Measurements from ENCODE around the gene MRGPRE.

GRCh38 chr11:2699567-2700561 lies 185.7 kb downstream of the CDKN1C start:
- CAGE, long polyA plus RNA = no peak
- RRBS = 32% methylated on average over 40 of the region's 111 CpGs

GRCh38 chr11:2724887-2725412 lies 160.6 kb downstream of the CDKN1C start:
- CAGE, long polyA plus RNA = no peak
- RRBS = no CpG with 5 or more reads among the region's 16 CpGs

DNA sequence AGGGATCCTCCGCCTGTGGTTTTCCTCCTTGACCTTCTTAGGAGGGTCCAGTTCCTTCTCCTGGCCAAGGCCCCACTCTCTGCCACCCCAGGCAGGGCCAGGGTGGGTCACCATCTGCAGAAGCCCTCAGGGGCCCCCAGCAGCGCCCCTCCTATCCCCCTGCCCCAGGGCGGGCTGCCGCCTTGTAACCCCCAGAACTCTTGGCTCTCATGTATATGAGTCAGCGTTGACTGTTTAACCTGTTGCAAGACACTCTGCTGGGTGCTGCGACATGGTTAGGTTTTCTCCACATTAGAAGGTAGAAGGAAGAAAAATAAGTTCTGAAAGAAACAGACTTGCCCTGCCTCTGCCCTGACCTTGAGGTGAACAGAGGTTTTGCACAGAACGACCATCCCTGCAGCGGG lies 143.8 kb downstream of the CDKN1C start:
- CAGE, long polyA plus RNA = no peak
- RRBS = no CpG with 5 or more reads among the region's 8 CpGs

GRCh38 chr11:2752844-2753239 lies 132.7 kb downstream of the CDKN1C start:
- CAGE, long polyA plus RNA = no peak
- RRBS = no CpG with 5 or more reads among the region's 12 CpGs

DNA sequence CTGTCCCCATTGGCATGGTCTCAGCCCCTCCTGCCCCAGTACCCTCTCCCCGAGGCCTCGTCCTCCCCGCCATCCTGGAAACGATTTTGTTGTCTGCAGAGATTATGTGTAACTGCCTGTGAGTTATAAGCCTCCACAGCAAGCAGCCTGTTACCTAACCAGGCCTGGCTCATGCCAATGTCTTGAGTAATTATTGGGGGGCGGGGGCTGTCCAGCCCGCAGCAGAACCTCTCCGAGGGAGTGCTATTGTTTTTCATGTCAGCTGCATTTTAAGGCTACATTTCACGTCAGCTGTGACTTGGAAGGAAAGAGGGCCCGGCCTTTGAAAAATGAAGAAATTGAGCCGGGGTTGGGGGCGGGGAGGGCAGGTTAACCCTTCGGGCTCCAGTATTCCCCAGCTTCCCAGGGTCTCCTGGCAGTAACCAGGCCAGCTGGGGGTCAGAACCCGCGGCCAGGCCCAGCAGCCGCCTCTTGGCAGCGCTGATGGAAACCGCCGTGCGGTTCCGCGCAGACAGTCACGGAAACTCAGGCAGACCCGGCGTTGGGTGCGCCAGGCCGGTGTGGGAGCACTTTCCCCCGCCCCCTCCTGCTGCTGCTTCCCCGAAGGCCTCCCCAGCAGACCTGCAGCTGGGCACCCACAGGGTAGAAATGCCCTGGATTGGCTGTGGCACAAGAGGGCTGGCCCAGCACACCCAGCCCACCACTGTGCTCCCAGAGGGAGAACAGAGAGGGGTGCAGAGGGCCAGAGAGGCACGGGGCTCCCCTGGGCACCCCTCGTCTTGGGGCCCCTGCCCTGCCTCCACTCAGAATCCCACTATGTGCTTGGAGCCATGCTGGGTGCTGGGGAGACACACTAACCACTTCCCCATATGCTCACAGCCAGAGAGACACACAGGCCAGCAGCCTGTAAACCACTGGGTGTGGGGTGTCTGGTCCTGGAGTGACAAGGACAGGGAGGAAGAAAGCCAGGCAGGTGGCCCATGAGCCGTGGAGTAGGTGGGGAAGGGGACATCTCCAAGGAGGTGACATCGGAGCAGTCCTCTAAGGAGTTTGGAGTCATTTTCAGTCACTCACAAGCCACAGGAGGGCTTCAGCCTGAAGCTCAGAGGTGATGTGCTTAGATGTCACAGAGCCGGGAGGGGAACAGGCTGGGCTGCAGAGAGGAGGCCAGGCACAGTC lies 59.2 kb downstream of the CDKN1C start:
- CAGE, long polyA plus RNA = no peak
- RRBS = no CpG with 5 or more reads among the region's 33 CpGs

DNA sequence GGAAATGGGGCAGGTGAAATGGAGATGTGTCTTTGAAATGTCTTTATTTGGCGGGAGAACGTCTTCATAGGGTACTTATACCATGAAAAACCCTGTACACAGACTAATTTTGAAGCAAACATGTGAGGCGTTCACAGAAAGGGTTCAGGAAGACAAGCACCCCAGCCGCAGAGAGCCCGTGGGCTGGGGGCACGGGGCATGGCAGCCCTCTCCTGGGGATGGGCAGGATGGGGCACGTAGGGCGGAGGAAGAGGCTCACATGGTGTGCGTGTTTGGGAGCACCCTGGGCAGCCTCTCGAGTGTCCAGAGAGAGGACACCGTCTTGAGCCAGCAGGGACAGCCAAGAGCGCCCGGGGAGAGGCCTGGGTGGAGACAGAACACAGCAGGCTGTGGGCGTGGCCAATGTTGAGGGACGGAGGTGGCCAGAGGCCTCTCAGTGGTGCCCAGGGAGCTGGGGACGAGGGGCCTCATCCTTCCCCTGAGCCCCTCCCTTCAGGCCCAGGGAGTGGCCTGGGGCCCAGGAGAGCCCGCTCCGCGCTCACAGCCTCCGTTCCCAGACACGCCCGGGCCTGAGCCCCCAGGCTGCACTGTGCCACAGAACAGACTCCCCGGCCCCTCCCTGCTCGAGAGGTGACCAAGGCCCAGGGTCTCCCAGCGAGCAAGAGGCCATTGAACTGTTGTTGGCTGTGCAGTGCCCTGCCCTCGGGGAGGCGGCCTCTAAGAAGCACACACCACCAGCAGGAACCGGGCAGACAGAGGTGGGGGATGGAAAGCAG lies 48.5 kb downstream of the CDKN1C start:
- CAGE, long polyA plus RNA = no peak
- RRBS = 7% methylated on average over 2 of the region's 28 CpGs

GRCh38 chr11:2848040-2848795 lies 37.4 kb downstream of the CDKN1C start:
- CAGE, long polyA plus RNA = no peak
- RRBS = no CpG with 5 or more reads among the region's 12 CpGs

GRCh38 chr11:2891783-2893230 lies 6.7 kb upstream of the CDKN1C start:
- CAGE, long polyA plus RNA = no peak
- RRBS = 7% methylated on average over 6 of the region's 46 CpGs

GRCh38 chr11:2923778-2924147 lies 5.5 kb downstream of the PHLDA2 start:
- CAGE, long polyA plus RNA = no peak
- RRBS = no CpG with 5 or more reads among the region's 7 CpGs

DNA sequence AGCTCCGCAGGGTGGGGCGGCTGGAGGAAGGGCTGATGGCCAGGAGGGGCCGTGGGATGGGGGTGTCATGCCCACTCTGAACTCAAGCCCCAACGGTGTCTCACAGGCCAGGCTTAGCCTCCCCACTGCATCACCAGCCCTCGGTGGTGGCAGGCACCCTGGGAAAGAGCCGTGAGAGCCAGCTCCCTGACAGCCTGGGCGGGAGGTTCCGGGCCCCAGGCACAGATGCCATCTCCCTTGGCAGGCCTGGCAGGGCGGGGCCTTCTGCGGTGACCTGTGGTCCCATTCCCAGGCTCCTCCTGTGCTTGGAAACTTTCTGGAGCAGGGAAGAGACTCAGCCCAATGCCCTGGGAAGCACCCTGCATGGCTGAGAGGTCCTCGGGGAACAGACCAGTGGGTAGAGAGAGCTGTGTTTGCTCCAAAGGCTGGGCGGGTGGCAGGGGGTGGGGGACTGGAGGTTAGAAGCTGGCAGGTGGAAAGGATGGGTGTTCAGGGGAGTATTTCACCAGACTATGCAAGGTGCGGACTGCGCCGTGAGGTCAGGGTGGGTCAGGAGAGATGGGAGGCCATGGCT lies 4.8 kb downstream of the PHLDA2 start:
- CAGE, long polyA plus RNA = no peak
- RRBS = no CpG with 5 or more reads among the region's 15 CpGs

DNA sequence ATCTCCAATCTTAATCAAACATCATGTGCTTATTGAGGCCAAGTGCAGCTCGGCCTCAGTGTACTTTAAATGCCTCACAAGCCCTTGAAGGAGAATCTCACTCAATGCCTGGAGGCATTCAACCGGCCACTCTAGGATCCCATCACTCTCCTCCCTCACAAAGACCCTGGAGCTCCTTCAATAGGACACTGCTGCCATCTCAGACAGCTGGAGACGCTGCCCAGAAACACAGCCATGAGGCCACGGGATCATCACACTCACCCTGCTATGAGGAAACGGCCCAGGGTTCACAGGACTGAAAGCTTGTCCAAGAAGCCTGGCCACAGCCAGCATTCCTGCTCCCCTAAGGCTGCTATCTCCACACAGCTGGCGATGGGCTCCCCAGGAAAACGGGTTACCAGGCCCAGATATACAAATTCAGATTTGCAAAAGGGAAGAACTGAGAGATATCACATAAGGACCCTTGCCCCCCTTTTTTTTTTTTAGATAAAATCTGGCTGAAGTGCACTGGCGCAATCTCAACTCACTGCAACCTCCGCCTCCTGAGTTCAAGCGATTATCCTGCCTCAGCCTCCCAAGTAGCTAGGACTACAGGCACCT lies 13.2 kb downstream of the CARS1 start:
- CAGE, long polyA plus RNA = no peak
- RRBS = no CpG with 5 or more reads among the region's 10 CpGs

- CAGE, long polyA plus RNA = no peak
- RRBS = no CpG with 5 or more reads among the region's 9 CpGs
Observed at GRCh38 chr11:3123943-3124329, 41.2 kb downstream of the OSBPL5 start.

GRCh38 chr11:3130706-3131000 lies 34.5 kb downstream of the OSBPL5 start:
- CAGE, long polyA plus RNA = no peak
- RRBS = 65% methylated on average over 2 of the region's 7 CpGs

GRCh38 chr11:3164224-3164585 lies 905 bp downstream of the OSBPL5 start:
- CAGE, long polyA plus RNA = no peak
- RRBS = 4% methylated on average over 3 of the region's 13 CpGs

DNA sequence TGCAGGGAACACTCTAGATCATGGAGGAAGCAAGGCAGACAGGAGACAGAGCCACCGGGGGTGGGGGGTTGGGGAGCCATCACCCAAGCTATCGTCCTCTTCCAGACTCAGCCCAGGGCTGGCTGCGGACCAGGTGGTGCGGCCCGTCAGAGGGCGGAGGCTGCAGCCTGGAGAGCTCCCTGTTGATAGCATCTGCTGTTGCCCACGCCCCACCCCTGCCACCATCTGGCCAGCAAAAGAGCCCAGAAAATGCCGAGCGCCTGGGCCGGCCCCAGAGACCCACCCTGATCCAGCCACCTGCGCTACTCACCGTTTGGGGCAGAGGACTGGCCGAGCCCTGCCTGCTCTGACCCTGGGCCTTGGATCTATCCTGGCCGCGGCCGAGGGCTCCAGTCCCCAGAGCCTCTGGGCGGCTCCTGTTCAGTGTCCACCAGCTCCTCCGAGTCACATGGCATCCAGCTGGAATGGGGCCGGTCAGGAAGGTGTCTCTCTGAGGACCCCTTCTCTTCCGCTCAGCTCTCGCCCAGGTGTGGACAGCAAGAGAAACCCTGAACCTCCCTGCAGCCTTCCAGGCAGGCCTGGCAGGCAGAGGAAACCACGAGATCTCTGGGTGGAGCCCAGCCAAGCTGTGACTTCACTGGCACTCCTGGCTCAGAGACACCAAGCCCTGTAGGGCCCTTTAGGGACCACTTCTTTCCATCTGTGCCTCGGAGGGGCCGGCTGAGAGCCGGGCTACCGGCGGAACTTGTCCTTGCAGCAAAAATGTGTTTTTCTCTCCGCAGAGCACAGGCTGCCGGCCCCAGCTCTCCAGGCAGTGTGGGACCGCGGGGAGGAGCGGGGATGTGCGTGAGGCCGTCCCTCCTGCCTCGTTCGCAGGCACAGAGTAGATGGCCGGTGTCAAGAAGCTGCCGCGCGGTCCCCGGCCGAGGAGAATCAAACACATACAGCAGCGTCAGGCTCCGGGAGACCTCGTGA lies at the start of gene MRGPRE:
TSS of gene MRGPRE (minus strand) at position 587 of the 975 bp plus-strand sequence.
- CAGE, long polyA plus RNA = no peak
- RRBS = 22% methylated on average over 9 of the region's 45 CpGs

DNA sequence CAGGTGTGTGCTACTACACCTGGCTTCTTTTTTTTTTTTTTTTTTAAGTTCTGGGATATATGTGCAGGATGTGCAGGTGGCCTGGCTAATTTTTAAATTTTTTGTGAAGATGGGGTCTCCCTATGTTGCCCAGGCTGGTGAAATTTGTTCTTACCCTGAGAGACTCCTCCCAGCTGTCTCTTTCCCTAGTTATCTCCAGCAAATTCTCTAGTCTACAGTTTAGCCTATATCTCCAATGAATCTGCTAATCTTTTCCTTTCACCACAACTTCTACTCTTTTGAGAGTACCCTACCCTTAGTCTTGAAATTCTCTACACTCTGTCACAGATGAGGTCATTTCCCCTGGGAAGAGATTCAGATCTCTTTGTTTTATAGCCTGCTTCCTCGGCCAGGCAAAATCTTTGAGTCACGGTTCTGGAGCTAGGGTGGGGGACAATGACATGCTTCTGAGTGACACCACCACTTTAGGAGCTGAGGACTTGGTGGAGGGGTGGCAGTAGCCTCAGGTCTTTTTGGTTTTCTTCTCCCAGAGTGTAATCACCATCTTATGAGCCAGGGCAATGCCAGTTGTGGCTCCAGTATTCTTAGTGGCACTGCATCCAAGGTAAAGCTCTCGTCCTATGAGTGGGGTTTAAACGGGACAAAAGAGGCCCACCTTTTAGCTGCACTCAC lies 98.7 kb upstream of the RRM1 start:
- CAGE, long polyA plus RNA = no peak
- RRBS = no CpG with 5 or more reads among the region's 4 CpGs

DNA sequence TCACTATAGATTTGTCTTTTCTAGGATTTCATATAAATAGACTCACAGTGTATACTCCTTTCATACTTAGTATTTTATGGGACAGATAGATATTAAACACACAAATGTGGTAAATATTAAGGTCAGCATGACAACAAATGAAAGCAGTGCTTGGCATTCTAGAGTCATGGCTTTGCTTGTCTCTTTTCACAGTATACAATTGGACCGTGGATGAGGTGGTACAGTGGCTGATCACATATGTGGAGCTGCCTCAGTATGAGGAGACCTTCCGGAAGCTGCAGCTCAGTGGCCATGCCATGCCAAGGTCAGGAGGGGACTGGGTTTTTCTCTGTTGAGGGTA lies 39.3 kb upstream of the RRM1 start:
- CAGE, long polyA plus RNA = no peak
- RRBS = no CpG with 5 or more reads among the region's 2 CpGs

- CAGE, long polyA plus RNA = no peak
- RRBS = no CpG with 5 or more reads among the region's 4 CpGs
Observed at GRCh38 chr11:4059135-4059901, 35.3 kb upstream of the RRM1 start.

DNA sequence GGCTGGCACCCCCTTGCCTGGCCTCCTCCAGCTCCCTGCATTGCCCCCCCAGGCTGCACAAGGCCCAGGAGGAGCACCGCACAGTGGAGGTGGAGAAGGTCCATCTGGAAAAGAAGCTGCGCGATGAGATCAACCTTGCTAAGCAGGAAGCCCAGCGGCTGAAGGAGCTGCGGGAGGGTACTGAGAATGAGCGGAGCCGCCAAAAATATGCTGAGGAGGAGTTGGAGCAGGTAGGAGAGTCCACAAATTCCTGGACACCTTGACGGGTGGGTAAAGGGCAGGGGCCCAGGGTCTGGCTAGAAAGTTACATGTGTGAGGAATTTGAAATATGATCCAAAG lies 20.2 kb upstream of the RRM1 start:
- CAGE, long polyA plus RNA = no peak
- RRBS = no CpG with 5 or more reads among the region's 8 CpGs

- CAGE, long polyA plus RNA = no peak
- RRBS = no CpG with 5 or more reads among the region's 1 CpG
Observed at GRCh38 chr11:4182027-4182544, 87.5 kb downstream of the RRM1 start.